Peritoneum (tissue), 1 donor: ENCODE measurements around the gene SELP.

DNA sequence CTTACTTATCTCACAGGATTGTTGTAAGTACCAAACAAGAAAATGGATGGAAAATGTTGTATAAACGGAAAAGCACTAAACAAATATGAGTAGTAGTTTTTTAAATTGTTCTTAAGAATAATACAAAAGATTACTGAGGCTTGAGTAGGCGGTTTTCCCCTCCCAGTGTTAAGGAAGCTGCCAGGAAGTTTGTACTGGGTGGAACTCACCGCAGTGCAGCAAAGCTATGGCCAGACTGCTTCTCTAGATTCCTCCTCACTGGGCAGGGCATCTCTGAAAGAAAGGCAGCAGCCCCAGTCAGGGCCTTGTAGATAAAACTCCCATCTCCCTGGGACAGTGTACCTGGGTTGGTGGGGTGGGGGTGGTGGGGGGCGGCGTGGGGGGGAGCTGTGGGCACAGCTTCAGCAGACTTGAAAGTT lies 58.8 kb downstream of the XCL2 start:
- PRO-cap: no peak

DNA sequence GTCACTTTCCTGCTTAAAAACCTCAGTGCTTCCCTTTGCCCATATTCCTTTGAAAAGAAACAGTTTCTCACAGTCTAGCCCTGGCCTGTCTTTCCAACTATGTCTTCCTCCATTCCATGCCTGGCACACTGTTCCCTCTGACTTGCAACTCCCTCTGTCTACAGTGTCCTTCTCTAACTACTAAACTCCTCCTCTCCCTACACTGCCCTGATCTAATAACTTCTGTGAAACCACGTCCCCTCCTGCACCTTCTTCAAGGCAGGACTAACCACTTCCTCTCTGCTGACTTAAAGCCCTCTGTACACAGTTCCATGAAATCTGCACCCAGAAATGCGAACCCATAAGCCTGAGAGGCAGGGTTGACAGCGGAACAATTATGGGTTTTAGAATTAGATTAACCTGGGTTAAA lies 62.2 kb upstream of the ATP1B1 start:
- PRO-cap: no peak

DNA sequence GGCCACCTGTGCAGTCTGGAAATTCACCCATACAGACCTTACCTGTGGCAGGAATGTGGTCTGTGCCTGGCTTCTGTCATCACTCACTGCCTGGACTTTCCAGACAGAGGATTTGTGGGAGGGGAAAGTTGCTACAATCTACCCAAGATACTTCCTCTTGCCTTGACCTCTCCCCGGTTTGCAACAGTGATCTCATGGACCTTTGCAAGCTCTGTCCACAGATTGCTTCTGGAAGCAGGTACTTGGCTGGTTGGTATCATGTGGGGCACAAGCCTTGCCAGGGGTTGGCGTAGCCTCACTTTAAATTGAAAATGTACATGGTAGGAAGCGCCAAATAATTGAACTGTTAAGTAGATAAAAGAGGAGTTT lies 58.3 kb upstream of the ATP1B1 start:
- PRO-cap: no peak

- PRO-cap: no peak
Observed at GRCh38 chr1:169107435-169107718, 887 bp downstream of the ATP1B1 start.

GRCh38 chr1:169113380-169114094 lies 7.0 kb downstream of the ATP1B1 start:
- PRO-cap: no peak

- PRO-cap: no peak
Observed at GRCh38 chr1:169459793-169461183, 25.5 kb downstream of the SLC19A2 start.

GRCh38 chr1:169461184-169461960 lies 24.4 kb downstream of the SLC19A2 start:
- PRO-cap: no peak

GRCh38 chr1:169487410-169488138 lies 1.8 kb upstream of the SLC19A2 start:
- PRO-cap: no peak

- PRO-cap: no peak
Observed at GRCh38 chr1:169576266-169576788, 10.0 kb downstream of the F5 start.

- PRO-cap: no peak
Observed at GRCh38 chr1:169629856-169630467, at the start of gene SELP. Gene SELP, minus strand, starts transcription at chr1:169630124.

GRCh38 chr1:170494313-170494838 lies 37.6 kb upstream of the GORAB start:
- PRO-cap: no peak

DNA sequence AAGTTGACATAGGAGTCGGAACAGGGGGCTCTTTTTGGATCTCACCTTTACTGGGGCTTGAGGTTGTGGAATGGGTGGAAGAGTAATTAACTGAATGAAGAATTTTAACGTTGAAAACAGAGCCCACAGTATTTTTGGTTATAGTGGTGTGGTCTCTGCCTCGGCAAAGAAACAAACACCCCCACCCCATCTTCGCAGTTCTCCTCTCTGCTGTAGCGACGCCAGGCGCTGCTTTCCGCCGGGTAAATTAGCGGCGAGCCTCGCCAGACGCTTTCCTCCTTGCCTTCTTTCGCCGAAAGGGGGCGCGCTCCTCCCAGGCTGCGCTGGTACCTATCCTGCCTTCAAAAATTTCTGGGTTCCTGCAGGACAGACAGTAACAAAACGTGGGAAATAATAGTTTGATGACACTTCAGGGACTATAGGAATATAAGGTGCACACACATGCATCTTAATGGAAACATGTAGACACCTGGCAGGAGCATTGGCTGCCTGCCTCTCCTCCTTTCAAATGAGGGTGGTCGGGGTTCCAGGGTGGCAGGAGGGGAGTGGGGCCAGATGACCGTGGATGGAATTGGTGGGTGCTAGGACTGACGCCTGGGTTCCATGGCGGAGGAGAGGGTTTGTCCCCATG lies 7.4 kb downstream of the PRRX1 start:
- PRO-cap: no peak

DNA sequence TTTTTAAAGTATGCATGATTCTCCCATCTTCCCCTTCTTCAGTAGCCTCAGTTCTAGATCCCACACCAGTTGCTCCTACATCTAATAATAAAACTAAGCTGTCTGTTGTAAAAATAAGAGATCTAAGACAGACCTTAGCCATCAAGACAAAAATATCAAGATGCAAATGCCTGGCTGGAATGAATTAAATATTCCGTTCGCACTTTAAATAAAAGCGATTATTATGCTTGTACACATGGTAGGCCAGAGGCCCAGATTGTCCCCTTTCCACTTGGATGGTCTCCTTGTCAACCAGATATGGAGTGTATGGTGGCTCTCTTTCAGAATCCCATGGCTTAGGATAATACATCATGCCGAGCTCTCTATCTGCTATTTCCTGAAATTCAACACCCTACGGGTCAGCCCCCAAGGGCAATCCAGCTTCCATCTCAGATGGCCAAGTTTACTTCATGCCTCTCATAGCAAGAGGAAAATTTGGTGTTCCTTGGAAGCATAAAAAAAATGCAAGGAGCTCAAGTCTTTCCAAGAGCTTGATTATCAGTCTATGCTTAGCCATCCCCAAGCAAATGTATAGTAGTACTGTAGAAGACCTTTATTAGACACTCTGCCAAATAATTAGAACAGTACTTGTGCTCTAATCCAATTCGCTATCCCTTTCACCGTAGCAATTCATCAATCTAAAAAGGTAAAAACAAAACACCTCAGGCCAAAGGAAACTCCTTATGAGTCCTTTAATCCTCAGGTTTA lies 25.3 kb upstream of the FMO1 start:
- PRO-cap: no peak

DNA sequence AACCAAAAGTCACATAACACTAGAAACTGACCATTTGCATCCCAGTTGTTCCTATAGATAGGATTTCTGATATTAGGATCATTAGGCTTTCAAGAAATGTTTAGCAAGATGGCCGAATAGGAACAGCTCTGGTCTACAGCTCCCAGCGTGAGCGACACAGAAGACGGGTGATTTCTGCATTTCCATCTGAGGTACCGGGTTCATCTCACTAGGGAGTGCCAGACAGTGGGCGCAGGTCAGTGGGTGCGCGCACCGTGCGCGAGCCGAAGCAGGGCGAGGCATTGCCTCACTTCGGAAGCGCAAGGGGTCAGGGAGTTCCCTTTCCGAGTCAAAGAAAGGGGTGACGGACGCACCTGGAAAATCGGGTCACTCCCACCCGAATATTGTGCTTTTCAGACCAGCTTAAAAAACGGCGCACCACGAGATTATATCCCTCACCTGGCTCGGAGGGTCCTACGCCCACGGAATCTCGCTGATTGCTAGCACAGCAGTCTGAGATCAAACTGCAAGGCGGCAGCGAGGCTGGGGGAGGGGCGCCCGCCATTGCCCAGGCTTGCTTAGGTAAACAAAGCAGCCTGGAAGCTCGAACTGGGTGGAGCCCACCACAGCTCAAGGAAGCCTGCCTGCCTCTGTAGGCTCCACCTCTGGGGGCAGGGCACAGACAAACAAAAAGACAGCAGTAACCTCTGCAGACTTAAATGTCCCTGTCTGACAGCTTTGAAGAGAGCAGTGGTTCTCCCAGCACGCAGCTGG lies 59.7 kb downstream of the FMO4 start:
- PRO-cap: no peak

- PRO-cap: no peak
Observed at GRCh38 chr1:171487887-171488322, 2.6 kb downstream of the PRRC2C start.

DNA sequence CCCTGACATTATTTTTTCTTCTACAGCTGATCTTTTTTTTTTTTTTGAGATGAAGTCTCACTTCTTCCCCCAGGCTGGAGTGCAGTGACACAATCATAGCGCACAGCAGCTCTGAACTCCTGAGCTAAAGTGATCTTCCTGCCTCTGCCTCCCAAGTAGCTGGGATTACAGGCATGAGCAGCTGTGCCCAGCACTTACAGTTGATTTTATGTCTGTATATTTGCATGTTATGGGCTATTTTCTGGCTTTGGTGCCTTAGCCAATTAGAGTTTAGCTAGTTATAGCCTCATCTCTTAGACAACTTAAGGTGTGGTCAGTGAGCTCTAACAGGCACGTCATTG lies 1.6 kb upstream of the VAMP4 start:
- PRO-cap: no peak

DNA sequence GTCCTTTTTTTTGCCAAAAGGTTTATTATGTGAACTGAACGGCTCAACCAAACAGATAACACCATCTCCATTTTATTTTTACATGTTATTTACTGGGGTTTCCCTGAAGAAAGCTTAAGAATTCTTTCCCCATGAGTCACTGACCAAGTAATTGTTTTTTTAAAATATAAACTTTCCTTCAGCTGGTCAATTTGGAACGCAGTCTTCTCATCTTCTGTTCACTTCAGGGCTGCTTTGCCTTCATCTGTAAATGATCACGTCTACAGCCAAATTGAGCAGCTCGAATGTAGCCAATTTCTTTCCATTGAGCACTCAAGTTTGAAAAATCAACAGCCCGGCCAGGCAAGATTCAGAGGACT lies 76.7 kb upstream of the C1orf105 start:
- PRO-cap: no peak

GRCh38 chr1:172390650-172391476 lies 29.6 kb upstream of the C1orf105 start:
- PRO-cap: no peak

GRCh38 chr1:172499617-172500183 lies 33.2 kb upstream of the SUCO start:
- PRO-cap: no peak

DNA sequence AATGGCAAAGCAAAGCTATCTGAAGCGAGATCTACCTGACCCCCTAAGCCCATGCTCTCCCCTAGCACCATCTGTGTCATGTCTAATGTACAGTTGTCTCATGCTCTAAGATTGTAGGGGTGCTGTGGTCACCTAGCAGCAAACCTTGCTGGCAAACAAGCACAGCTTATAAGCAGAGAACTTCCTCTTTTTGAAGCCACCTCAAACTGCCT lies 66.0 kb downstream of the FASLG start:
- PRO-cap: no peak